ENCODE results near the genes ZNF682, ZNF486, ZNF85, ZNF492, ZNF728 and ZNF724.

DNA sequence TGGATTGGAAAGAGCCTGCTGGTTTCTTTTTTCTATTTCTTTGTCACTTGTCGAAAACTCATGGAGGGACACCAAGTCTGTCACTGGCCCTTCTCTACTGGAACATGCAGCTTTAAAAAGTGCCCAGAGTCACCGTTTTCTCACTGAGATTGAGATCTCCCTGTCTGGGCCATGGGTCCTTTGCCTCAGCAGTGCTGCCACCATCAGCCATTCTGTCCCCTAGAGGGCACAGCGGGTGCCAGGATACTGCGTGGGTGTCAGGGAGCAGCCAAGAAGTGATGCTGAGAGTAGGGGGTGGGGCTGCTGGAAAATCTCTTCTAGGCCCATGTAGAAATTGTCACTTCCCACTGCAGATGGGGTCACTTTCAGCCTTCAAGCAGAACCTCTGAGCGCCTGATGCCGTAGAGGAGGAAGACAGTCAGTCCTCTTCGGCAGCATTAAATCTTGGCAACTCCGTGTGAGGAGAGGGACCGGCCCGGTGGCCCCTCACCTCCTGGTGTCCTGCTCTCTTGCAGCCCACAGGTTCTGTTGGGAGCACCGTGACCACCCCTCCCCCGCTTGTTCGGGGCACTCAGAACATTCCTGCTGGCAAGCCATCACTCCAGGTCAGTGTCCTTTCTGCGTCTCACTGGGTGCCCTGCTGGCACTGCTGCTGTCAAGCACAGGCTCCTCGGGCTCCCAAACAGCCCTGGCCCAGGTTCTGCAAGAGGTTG lies 21.4 kb downstream of the TSSK6 start:
- PRO-cap, 2 experiments: no peak in any of the 2 experiments

GRCh38 chr19:19647186-19647778 lies 3.8 kb upstream of the GMIP start:
- PRO-cap, 2 experiments: no peak in any of the 2 experiments

DNA sequence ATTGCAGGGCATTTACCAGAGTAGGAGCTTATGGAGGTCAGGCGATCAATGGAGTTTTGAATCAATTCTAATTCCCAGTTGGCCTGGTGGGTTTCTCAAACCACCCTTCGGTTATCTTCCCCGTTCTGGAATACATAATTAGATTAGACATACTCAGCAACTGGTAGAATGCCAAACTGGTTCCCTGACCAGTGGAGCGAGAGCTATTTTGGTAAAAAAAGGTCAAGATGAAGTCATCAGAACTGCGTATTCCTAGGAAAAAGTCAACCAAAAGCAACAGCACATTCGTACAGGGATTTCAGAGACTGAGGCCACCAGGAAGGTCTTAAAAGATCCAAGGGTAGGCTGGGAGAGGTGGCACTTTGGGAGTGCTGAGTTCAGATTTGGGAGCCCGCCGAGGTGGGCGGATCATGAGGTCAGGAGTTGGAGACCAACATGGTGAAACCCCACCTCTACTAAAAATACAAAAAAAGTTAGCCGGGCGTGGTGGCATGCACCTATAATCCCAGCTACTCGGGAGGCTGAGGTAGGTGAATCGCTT lies 29.7 kb upstream of the ZNF14 start:
- PRO-cap, 2 experiments: no peak in any of the 2 experiments

- PRO-cap, 2 experiments: no peak in any of the 2 experiments
Measured at GRCh38 chr19:19784675-19785357, 36.7 kb downstream of the ZNF506 start.

DNA sequence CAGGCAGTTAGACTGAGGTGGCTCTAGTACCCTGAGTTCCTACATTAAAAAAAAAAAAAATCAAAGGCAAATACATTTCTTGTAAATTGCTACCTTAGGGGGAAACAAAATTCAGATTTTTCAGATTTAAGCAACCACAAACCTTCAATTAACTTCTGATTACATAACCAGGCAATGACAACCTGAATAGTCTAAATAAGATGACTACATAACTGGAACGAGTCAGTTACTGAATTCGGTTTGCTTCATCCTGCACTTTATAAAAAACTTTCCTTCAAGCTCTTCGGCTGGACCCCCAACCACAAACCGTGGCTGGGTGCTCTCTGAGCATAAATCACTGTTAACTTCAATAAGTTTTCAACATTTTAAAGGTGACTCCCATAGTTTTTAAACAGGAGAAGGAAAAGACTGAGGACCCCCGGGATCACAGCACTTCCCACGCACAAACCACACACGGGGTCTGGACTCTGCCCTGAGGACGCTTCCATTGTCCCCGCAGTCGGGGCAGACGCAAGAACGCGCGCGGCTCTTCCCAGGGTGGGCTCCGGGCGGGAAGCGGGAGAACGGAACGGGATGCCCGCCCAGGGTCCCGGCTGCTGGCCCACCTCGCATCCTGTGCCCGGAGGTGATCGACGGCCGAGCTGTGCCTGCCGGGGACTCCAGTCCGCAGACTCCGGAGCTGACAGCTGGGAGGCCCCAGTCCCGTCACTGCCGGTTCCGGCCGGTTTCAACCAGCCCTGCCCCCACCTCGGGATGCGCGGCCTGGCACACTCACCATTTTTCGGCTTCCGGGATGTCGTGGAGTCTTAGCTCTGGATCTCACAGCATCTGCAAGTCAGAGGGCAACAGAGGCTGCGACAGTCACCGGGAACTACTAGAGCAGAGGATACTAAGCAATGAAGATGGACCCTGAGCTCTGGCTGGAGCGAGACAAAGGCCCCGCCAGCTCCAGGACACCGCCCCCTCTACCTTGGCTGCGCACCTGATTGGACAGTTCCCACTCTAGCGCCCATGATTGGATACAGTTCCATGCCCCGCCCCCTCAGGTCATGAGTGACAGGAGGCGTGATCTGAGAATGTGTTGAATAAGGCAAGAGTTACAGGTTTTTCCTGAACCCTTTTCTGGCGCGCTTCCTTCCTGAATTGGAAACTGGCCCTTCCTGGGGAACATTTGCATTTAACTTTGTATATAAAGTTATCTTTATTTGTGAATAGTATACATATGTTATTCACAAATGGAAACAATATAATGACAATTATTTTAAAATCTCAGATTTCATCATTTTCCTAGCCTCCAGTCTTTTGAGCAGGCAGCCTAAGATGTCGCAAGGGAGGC lies at the start of gene ZNF682:
ZNF682 (minus strand) TSS at position 938 of the 1,336 bp plus-strand sequence.
- PRO-cap, 2 experiments: peak in 1 of 2 experiments; most common minus-strand start position 617 of the sequence (in 1)

- PRO-cap, 2 experiments: peak in 2 of 2 experiments; most common plus-strand start chr19:20167214 (in 2); most common minus-strand start chr19:20167063 (in 2)
Measured at GRCh38 chr19:20166839-20167644, at the start of gene ZNF486. Gene ZNF486 (plus strand): TSS chr19:20167214.

DNA sequence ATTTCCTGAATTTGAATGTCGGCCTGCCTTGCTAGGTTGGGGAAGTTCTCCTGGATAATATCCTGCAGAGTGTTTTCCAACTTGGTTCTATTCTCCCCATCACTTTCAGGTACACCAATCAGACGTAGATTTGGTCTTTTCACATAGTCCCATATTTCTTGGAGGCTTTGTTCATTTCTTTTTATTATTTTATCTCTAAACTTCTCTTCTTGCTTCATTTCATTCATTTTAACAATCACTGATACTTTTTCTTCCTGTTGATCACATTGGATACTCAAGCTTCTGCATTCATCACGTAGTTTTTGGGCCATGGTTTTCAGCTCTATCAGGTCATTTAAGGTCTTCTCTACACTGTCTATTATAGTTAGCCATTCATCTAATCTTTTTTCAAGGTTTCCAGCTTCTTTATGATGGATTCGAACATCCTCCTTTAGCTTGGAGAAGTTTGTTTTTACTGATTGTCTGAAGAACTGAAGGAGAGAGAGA lies 61.0 kb downstream of the ZNF486 start:
- PRO-cap, 2 experiments: no peak in any of the 2 experiments

- PRO-cap, 2 experiments: no peak in any of the 2 experiments
Measured at GRCh38 chr19:20284473-20284722, 117.4 kb downstream of the ZNF486 start.

- PRO-cap, 2 experiments: no peak in any of the 2 experiments
Measured at GRCh38 chr19:20367942-20368437, 197.6 kb downstream of the ZNF737 start.

GRCh38 chr19:20664386-20664912 lies 3.1 kb upstream of the ZNF626 start:
- PRO-cap, 2 experiments: no peak in any of the 2 experiments

DNA sequence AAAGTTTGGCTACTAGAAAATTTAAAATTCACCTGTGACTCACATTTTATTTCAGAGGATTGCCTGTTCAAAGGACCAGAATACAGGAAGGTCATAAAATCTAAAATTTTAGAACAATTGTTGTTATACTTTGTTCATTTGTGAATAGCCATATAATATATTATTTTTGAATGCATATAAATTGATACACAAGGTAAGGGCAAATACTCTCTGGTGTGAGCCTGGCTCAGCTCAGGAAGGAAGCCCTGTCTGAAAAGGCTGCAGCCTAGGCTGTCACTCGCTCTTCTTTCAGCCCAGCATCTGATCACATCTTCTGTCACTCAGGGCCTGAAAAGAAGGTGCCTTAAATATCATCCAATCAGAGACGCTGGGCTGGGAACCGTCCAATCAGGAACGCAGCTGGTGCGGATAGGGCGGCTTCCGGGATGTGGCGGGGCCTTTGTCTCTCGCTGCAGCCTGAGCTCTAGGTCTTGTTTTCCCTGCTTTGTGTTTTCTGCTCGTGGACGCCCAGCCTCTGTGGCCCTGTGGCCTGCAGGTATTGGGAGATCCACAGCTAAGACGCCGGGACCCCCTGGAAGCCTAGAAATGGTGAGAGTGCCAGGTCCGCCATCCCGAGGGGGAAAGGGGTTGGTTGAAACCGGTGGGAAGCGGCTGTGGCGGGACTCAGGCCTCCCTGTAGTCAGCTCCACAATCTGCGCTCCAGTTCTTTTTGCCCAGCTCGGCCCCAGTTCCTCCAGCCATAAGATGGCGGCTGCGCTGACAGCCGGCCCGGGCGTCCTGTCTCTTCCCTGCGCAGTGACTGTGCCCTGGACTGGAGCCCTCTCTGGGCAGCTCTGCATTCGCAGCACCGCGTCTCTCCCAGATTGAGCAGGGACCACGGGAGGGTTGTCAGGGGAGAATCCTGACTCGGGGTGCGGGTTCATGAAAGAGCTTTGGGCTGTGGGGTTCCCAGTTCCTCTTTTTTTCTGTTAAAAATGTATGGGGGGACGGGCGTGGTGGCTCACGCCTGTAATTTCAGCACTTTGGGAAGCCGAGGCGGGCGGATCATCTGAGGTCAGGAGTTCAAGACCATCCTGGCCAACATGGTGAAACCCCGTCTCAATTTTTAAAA lies at the start of gene ZNF85:
ZNF85 (plus strand) TSS at position 436 of the 1,111 bp plus-strand sequence.
- PRO-cap, 2 experiments: peak in 1 of 2 experiments; most common plus-strand start position 517 of the sequence (in 1); most common minus-strand start position 289 of the sequence (in 1)

DNA sequence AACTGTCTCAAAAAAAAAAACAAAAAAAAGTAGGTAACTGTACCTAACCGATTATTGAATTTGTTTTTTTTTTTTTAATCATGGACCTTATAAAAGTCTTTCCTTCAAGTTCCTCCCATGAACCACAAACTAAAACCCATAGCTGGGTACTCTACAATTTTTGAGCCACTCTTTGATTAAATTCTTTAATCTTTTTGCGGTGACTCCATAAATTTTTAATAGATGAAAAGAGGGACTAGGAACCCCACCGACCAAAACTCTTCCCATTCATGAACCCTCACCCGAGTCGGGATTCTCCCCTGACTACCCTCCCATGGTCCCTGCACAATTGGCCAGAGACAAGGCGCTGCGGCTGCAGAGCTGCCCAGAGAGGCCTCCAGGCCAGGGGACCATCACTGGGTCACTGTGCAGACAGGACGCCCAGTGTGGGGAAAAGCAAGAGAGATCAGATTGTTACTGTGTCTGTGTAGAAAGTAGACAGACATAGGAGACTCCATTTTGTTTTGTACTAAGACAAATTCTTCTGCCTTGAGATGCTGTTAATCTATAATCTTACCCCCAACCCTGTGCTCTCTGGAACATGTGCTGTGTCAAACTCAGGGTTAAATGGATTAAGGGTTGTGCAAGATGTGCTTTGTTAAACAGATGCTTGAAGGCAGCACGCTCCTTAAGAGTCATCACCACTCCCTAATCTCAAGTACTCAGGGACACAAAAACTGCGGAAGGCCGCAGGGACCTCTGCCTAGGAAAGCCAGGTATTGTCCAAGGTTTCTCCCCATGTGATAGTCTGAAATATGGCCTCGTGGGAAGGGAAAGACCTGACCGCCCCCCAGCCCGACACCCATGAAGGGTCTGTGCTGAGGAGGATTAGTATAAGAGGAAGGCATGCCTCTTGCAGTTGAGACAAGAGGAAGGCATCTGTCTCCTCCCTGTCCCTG lies 62.4 kb downstream of the ZNF429 start:
- PRO-cap, 2 experiments: no peak in any of the 2 experiments

- PRO-cap, 2 experiments: no peak in any of the 2 experiments
Measured at GRCh38 chr19:21584482-21585001, 79.1 kb downstream of the ZNF429 start.

DNA sequence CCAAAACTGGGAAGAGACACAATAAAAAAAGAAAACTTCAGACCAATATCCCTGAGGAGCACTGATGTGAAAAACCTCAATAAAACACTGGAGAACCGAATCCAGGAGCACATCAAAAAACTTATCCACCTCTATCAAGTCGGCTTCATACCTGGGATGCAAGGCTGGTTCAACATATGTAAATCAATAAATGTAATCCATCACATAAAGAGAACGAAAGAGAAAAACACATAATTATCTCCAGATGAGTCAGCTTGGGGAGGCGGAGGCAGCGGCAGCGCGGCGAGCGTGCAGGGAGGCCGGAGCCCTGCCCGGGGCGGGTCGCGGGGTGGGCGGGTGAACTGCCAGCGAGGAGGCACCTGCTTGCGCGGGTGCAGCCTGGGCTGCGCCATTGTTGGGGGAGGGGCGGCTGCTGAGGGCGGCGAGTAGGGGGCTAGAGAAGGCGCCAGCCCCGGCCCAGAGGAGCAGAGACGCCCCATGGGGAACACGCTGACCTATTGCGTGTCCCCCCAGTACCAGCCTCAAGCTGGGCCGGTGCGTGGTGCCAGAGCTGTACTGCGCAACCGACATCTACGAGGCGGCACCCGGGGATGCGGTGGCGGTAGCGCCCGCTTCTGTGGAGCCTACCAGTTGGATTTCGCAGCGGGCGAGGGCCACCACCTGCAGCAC lies 16.9 kb downstream of the ZNF100 start:
- PRO-cap, 2 experiments: no peak in any of the 2 experiments

DNA sequence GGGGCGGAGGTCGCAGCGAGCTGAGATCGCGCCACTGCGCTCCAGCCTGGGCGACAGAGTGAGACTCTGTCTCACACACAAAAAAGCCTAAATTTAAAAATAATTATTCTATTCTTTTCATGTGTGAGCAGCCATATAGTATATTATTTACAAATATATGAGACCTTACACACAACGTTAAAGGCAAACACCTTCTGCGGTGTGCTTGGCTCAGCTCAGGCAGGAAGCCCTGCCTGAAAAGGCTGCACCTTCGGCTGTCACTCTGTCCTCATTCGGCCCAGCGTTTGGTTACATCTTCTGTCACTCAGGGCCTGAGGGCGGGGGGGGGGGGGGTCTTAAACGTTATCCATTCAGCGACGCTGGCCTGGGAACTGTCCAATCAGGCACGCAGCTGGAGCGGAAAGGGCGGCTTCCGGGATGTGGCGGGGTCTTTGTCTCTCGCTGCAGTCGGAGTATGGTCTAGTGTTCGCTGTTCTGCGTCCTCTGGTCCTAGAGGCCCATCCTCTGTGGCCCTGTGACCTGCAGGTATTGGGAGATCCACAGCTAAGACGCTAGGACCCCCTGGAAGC lies at the start of gene ZNF492:
ZNF492 (plus strand) TSS at position 428 of the 569 bp plus-strand sequence.
- PRO-cap, 2 experiments: no peak in any of the 2 experiments

GRCh38 chr19:23002441-23003439 lies at the start of gene ZNF728:
Gene ZNF728 (minus strand): TSS chr19:23003176.
- PRO-cap, 2 experiments: peak in 1 of 2 experiments; most common plus-strand start chr19:23003324 (in 1); most common minus-strand start chr19:23003196 (in 1)

GRCh38 chr19:23071084-23071690 lies 45.6 kb upstream of the ZNF730 start:
- PRO-cap, 2 experiments: no peak in any of the 2 experiments

GRCh38 chr19:23249707-23250879 lies at the start of gene ZNF724:
Gene ZNF724 (minus strand): TSS chr19:23250394.
- PRO-cap, 2 experiments: peak in 1 of 2 experiments; most common minus-strand start chr19:23250403 (in 1)

DNA sequence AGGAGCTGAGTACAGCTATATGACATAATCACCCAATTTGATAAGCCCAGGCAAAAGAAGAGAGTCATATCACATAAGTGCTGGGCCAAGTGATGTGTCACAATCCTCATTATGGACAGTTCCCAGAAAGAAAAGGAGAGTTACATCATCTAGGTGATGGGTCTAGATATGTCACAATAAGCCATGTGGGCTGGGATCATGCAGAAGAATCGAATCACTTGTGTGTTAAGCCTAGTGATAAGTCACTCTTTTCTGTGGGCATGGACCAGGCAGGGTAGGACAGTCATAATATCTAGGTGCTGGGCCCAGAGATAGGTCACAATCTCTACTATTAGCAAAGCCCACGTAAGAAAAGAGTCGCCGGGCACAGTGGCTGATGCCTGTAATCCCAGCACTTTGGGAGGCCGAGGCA lies 14.1 kb upstream of the ZNF724 start:
- PRO-cap, 2 experiments: no peak in any of the 2 experiments

DNA sequence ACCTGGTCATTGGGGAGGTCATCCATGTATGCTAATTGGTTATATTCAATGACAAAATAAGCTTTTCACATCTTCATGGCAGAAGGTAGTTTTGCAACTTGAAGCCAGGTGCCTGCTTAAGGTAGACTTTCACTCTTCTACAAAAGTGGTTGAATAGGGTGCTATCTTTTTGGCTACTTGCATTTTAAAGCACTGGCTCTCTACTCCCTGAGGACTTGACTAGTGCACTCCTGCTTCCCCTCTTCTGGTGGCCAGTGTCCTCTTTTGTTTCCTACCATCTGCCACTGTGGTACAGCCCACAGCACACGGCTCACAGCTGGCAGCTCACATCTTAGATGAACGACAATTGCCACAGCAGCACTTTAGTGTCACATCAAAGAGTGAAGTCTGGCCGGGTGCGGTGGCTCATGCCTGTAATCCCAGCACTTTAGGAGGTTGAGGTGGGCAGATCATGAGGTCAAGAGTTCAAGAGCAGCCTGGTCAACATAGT lies 15.6 kb downstream of the ZNF91 start:
- PRO-cap, 2 experiments: no peak in any of the 2 experiments